Astrocyte (in vitro differentiated cells and primary cell): ENCODE measurements around the gene HEBP2.

DNA sequence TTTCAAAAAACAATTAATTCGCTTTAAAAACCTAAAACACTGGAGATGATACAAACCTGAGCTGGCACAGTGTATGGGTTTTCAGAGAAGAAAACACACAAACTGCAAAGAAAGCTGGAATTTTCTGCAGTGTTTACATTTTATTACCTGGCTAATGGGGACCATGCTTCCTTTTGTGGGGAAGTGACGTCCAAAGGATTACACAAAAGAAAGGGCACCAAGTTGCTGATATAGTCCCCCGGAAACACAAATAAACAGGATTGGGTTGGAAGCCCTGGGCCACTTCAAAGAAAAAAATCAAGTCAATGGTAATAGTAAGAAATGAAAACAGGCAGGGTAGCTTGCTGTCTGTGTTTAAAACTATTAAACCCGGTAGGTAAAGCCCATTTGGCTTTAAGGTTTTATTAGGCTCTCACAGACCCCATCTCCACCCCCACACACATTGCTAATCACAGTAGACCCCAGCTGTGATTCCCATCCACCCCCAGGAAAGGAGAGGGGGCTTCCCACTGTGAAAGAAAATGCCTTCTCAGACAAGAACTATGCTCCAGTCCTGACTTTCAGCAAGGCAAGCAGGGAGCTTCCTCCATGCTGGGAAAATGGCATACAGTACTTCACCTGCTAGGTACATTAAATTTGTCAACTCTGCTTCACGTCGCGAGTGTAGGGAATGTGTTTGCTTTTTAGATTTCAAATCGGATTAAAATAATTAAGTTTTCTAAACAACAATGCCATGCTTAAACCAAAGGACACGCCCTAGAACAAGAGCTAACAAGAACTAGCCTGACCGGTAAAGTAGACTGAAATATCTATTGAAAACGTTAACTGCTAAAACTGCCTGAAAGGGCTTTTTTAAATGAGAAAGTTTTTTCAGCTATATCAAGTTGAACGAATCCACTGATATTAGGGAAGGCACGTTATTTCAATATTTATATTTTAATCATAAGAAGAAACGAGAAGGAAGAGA, 1.1 kb downstream of the PERP start:
- PRO-cap = no peak
- RRBS, 2 experiments = 67% methylated on average over 1 of the region's 14 CpGs; no CpG with 5 or more reads in 1 of the 2 experiments

DNA sequence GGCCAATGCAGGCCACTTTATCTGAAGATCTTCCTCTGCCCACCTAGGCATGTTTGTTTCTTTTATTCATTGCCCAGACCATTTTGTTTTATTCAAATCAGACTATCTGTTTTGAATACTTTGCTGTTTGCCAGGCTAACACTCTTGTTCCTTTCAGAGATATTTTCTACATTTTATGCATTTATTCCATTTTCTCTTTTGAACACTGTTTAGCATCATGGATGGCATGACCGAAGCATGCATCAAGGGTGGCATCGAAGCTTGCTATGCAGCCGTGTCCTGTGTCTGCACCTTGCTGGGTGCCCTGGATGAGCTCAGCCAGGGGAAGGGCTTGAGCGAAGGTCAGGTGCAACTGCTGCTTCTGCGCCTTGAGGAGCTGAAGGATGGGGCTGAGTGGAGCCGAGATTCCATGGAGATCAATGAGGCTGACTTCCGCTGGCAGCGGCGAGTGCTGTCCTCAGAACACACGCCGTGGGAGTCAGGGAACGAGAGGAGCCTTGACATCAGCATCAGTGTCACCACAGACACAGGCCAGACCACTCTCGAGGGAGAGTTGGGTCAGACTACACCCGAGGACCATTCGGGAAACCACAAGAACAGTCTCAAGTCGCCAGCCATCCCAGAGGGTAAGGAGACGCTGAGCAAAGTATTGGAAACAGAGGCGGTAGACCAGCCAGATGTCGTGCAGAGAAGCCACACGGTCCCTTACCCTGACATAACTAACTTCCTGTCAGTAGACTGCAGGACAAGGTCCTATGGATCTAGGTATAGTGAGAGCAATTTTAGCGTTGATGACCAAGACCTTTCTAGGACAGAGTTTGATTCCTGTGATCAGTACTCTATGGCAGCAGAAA, 44.4 kb upstream of the PBOV1 start:
- PRO-cap = no peak
- RRBS, 2 experiments = no CpG with 5 or more reads among the region's 21 CpGs

DNA sequence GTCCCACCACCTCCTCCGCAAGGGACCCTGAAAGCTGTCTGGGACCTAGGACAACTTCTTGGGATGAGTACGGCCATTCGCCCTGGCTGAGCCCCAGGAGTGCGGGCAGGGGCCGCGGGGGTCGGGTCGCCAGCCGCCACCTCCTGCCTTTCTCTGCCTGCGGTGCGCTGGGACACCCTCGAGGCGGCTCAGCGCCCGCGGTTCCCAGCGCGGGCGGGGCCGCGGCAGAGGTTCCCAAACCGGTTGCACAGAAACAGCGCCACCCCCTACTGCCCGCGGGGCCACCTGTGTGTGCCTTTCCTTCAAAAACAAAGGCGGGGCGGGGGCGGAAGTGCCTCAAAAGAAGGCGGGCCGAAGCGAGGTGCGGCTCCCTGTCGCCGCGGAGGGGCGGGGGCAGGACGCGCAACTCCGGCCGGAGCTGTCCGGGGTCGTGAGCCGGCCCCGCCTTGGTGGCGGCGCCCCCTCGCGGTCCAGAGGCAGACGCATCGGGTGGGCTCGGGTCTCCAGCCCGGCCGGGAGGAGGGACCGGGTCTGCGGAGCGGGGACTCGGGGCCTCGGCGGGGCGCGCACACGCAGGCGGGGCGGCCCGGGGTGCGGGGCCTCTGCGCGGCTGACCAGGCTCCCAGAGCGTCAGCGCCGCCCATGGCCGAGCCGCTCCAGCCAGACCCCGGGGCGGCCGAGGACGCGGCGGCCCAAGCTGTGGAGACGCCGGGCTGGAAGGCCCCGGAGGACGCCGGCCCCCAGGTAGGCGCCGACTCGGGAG, at the start of gene HEBP2:
HEBP2 (plus strand) TSS at position 370 of the 763 bp plus-strand sequence.
- PRO-cap = bidirectional peak, plus-strand start at position 571 of the sequence, minus-strand start at position 271 of the sequence
- RRBS, 2 experiments = under 1 to 3% methylated on average over 35 to 41 of the region's 87 CpGs

- PRO-cap = no peak
- RRBS, 2 experiments = no CpG with 5 or more reads among the region's 13 CpGs
Measured at GRCh38 chr6:138414747-138415644, 11.0 kb downstream of the HEBP2 start.

DNA sequence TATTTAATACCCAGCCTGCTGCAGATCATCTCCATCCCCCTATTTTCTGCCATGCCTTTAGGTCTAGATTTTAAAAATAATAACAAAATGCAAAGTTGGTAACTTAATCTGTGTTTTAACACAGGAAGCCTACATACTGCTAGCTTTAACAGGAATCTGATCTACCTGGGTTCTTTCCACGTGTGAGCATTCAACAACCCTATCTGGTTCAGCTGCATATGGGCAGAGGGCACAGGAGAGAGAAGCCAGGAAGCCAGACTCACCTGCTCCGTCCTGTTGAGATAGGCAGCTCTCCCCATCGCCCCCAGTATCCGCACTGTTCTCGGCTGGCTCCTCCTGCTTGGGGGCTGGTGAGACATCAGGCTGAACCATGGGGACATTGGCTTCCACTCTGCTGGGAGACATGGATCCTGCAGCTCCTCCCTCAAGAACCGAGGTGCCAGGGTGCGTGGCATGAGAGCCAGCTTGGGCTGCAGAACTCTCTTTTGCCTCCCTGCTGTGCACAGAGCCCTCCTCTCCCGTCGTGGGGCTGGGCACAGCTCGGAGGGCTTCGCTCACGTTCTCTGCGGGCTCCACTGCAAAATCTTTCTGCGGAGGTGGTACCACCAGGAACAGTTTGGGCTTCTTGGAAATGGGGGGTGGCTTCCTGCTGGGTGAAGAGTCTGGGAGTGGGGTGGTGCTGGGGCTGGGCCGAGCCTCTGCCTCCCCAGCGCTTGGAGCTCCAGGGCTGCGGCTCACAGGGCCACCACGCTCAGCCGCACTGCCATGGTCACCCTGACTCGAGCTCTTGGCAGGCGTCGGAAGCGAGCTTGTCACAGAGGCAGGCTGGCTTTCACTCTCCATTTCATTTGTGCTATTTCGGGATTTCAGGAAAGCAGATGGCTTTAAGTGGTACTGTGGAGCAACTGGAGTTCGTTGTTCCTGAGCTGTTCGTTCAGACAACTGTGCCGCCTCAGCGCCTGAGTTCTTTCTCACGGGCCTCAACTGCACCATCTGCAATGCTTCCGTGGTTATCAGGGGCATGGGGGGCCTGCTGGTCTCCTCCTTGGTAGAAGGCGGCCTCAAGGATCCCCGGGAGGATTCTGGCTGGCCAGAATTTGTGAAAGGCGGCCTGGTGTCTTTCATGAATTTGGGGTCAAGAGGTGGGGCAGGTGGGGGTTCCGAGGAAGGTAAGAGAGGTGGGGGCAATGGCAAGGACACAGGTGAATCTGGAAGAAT, 26.5 kb downstream of the HEBP2 start:
- PRO-cap = no peak
- RRBS, 2 experiments = no CpG with 5 or more reads among the region's 34 CpGs

DNA sequence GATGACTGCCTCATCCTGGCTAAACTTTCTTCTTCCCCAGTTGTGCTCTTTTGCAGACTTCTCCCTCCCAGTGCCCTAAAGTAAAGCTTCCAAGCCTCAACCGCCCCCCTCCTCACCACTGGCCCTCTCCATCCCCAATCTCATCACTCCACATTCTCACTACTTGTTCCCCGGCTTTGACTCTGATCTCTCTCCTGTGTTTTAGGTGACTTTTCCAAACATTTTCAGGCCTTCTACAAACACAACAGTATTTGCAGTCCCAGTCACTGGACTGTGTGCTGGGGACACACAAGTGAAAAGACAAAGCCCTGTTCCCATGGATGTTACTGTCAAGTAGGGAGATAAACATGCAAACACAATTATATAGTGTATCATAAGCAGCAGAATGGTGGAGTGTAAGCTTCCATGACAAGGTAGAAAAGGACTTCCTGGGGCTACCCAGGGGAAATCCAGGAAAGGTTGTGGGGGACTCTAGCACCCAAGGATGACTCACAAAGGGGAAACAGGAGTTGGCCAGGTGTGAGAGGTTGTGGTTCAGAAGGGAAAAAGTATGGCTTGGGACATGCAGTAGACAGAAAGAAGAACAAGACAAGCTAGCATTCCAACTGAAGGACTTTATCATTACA, 12.7 kb downstream of the NHSL1 start:
- PRO-cap = no peak
- RRBS, 2 experiments = no CpG with 5 or more reads among the region's 2 CpGs

GRCh38 chr6:138499807-138500519, 669 bp upstream of the NHSL1 start:
- PRO-cap = no peak
- RRBS, 2 experiments = no CpG with 5 or more reads among the region's 5 CpGs

DNA sequence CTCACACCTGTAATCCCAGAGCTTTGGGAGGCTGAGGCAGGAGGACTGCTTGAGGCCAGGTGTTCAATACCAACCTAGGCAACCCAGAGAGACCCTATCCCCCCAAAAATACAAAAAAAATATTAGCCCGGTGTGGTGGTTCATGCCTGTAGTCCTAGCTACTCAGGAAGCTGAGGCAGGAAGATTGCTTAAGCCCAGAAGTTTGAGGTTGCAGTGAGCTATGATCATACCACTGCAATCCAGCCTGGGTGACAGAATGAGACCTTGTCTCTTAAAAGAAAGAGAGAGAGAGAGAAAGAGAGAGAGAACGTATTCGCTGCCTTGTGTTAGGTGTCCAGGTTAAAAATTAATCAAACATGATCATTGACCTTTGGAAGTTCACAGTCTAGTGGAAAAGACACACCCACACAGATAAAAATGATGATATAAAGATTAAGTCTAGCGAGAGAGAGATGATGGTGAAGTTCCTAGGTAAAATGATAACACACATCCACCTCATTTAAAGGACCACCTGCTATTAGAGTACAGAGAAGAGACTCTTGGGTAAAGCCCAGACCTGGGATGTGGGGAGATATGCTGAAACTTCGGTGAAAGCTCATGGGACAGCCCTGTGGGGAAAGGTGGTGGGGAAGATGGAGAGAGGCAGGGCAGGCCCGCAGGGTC, 4.8 kb upstream of the NHSL1 start:
- PRO-cap = no peak
- RRBS, 2 experiments = no CpG with 5 or more reads among the region's 6 CpGs

- PRO-cap = unidirectional peak, minus-strand start at chr6:138572531
- RRBS, 2 experiments = no CpG with 5 or more reads among the region's 37 CpGs
Measured at GRCh38 chr6:138571587-138573010, 72.8 kb upstream of the NHSL1 start.

DNA sequence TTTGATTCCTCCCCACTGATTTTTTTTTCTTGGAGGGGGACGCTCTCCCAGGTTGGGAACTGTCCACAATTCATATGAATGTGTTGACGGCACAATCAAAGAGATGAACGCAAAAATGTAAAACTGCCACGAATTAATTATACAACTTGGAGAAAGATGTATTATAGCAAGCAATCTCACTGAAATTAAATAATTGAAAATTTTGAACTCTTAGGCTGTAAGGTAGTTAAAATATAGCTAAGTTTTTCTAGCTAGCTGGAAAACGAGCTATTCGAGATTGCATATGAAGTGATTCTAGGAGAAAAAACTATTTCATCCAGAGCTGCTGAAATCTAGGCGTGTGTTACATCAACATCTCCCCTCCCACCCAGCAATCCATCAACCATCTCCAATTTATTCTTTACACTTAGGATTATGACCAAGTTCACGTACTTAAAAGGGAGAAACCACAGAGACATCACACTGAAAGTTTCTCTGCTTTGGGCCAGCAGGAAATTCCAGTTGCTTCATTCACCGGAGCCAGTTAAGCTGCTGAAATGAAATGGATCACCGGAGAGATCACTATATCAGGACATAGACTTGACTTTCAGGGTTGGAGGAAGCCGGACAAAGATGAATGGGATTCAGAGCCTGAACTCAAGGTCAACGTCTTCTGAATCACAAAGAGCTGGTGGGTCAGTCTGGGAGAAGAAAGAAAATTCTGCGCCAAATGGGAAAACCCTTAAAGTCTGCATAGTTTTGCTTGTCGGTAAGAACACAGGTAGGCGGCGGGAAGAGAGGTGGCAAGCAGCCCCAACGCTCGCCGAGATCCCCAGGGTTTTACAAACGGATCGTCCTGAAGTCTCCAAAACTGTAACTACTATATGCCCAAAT, 82.1 kb upstream of the CCDC28A start:
- PRO-cap = no peak
- RRBS, 2 experiments = 0 to 20% methylated on average over 1 of the region's 21 CpGs

- PRO-cap = no peak
- RRBS, 2 experiments = no CpG with 5 or more reads among the region's 4 CpGs
Measured at GRCh38 chr6:138843988-138844389, 48.1 kb downstream of the ECT2L start.

GRCh38 chr6:138914894-138915386, 73.1 kb downstream of the REPS1 start:
- PRO-cap = no peak
- RRBS, 2 experiments = no CpG with 5 or more reads among the region's 2 CpGs

- PRO-cap = no peak
- RRBS, 2 experiments = no CpG with 5 or more reads among the region's 3 CpGs
Measured at GRCh38 chr6:138919170-138920038, 68.6 kb downstream of the REPS1 start.

DNA sequence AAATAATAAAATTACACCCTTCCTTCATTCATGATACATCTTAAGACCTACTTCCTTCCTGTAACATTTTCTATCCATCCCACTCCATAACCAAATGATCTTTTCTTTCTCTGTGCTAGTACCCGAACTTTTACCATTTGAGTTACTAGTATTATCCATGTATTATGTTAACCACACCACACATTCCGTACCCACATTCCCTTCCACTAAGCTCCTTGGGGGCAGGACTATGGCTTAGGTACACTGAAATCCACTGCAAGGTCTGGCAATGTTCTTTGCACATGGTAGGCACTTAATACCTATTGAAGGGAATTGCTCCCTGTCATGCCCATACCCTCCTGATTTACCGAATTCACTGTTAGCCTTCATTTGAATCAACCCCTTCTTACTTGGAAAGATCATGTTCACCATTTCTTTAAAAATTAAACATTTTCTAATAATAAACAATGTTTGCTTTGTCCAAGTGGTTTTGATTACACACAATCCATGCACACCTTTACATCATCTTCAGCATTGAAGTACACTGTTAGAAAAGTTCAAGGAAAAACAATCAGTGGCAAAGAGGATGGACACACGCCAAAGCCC, 24.8 kb downstream of the REPS1 start:
- PRO-cap = no peak
- RRBS, 2 experiments = no CpG with 5 or more reads among the region's 4 CpGs

- PRO-cap = no peak
- RRBS, 2 experiments = no CpG with 5 or more reads among the region's 2 CpGs
Measured at GRCh38 chr6:138984772-138985741, 3.0 kb downstream of the REPS1 start.

DNA sequence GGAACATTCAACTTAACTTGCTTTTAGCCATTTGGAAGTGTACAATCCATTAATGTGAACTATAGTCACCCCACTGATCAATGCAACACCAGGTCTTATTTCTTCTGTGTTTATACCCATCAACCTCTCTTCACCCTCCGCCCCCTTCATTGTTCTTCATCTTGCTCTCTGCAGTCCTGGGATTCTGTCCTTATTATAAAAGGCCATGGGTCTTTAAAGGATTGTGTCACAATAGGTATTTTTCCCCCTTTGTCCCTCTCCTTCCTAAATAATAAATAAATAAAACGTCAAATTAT, 1.7 kb downstream of the ABRACL start:
- PRO-cap = no peak
- RRBS, 2 experiments = no CpG with 5 or more reads among the region's 2 CpGs

GRCh38 chr6:139148598-139149108, 13.8 kb downstream of the HECA start:
- PRO-cap = no peak
- RRBS, 2 experiments = no CpG with 5 or more reads among the region's 6 CpGs

GRCh38 chr6:139308800-139309461, 17.1 kb upstream of the TXLNB start:
- PRO-cap = no peak
- RRBS, 2 experiments = no CpG with 5 or more reads among the region's 2 CpGs

DNA sequence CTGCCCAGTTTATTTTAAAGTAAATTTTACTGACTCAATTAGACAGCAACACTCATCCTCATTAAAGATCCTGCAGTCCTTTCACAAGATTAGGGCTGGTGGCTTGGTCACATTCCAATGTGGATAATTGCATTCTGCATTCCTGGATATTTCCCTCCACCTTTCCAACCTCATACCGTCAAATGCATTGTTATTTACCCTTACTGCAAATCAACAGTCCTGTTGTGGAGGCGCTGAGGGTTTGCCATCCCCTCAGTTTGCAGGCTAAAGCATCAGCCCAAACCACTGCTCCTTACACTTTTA, 5.4 kb downstream of the CITED2 start:
- PRO-cap = no peak
- RRBS, 2 experiments = no CpG with 5 or more reads among the region's 2 CpGs

GRCh38 chr6:139764444-139765119, 390.1 kb upstream of the CITED2 start:
- PRO-cap = no peak
- RRBS, 2 experiments = no CpG with 5 or more reads among the region's 2 CpGs